Skeletal muscle cell (primary cell): ENCODE results near the genes CHRNE, RNF167, ZFP3 and ZNF594.

DNA sequence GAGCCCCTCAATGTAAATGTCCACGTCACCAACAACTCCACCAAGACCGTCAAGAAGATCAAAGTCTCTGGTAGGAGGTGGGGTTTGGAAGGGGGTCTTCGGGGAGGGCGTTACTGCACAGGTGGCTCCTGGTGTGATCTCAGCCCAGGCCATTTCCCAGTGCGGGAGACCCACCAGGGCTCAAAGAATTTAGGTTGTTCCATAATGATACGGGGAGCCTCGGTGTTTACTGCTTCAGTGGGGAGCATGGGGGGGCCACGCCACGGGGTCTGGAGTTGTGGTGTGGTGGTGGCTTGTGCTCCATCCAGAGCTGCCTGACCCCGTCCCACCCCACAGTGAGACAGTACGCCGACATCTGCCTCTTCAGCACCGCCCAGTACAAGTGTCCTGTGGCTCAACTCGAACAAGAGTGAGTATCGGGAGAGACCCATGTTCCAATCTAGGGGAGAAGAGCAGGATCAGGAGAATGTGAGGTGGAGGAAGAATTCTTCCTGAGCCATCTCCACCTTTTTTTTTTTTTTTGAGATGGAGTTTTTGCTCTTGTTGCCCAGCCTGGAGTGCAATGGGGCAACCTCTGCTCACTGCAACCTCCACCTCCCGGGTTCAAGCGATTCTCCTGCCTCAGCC, 8.0 kb downstream of the ARRB2 start:
- RRBS: no CpG with 5 or more reads among the region's 17 CpGs

- RRBS: 39% methylated on average over 2 of the region's 16 CpGs
These were observed 2.8 kb upstream of the CXCL16 start for GRCh38 chr17:4742264-4743093.

DNA sequence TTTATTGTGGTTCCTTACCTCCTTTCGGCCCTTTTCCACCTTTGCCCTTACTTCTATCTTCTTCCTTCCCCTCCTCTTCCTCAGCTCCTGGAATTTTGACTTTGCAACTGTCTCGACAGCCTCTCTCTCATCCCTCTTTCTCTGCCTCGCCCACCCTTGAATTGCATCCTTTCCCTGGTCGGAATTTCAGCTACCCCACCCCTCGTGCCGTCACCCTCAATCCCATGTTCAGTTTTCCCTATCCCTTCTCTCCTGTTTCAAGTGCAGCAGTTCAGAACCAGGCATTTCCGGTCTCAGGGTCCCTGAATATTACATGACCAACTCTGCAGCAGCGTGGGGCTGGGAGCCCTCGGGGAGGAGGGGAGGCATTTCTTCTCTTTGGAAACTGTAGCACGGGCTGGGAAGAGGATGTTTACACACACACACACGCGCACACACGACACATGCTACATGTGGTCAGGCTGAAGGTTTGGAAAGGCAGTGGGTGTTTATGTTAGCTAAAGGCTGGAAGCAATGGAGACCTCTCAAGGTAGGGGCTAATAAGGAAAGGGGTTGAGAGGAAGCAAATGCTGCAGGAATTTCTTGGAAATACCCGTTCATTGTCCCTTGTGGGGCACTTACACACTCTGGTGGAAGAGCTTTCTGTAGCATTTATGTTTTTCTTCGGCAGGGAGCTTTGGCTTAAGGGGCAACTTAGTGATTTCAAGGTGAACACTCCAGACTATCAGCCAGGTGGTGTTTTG, 1.0 kb downstream of the MINK1 start:
- RRBS: no CpG with 5 or more reads among the region's 15 CpGs

- RRBS: no CpG with 5 or more reads among the region's 6 CpGs
These were observed 1.0 kb upstream of the C17orf107 start for GRCh38 chr17:4898304-4898716.

DNA sequence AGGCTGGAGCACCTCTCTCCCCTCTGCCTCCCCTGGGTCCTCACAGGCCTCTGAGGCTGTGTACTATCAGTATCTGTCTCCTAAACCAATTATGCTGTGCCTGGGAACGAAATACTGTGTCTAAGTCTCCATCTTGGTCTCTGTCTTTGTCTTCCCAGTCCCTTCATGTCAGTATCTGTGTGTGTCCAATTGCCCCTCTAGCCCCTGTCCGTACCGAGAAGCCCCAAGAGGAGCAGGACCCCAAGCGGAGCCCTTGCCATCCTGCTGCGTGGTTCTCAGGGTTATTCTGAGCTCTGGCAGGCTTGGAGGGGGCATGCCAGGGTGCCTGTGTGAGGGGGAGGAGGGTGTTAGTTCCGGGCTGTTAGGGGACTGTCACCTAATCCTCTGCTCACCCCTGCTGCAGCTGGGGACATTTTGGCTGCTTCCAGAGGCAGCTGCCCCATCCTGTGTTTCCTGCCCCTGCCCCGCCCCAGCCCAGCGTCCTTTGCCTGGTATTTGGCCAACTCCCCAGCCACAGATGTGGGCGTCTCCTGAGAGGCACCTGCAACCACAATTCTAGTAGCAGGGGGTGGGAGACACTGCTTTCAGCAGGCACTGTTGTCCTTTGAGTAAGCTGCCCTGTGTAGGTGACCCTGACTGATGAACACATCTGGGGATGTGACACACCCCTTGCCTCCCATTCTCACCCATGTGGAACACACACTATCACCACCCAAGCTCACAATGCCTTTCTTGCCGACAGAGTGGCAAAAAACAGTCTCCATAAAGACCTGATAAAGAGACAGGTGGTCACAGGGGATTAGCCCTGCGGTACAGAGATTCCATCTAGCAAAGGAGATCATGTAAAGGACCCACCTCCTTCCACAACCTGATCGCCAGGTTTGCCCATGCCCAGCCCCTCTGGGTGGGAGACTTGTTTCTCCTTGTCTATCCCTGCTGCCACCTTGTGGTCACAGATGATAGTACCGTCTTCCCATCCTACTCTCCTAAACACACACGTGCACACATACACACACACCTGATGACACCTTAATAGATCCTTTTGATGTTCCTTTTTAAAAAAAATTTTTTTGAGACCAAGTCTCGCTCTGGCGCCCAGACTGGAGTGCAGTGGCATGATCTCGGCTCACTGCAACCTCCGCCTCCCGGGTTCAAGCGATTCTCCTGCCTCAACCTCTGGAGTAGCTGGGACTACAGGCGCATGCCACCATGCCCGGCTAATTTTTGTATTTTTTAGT, at the start of gene CHRNE:
Gene CHRNE, minus strand, starts transcription at position 295 of the 1,238 bp plus-strand sequence.
- RRBS: no CpG with 5 or more reads among the region's 22 CpGs

- RRBS: under 1% methylated on average over 20 of the region's 83 CpGs
These were observed at the start of gene RNF167 for GRCh38 chr17:4939767-4940847. TSS of gene RNF167 (plus strand) at chr17:4940268.

DNA sequence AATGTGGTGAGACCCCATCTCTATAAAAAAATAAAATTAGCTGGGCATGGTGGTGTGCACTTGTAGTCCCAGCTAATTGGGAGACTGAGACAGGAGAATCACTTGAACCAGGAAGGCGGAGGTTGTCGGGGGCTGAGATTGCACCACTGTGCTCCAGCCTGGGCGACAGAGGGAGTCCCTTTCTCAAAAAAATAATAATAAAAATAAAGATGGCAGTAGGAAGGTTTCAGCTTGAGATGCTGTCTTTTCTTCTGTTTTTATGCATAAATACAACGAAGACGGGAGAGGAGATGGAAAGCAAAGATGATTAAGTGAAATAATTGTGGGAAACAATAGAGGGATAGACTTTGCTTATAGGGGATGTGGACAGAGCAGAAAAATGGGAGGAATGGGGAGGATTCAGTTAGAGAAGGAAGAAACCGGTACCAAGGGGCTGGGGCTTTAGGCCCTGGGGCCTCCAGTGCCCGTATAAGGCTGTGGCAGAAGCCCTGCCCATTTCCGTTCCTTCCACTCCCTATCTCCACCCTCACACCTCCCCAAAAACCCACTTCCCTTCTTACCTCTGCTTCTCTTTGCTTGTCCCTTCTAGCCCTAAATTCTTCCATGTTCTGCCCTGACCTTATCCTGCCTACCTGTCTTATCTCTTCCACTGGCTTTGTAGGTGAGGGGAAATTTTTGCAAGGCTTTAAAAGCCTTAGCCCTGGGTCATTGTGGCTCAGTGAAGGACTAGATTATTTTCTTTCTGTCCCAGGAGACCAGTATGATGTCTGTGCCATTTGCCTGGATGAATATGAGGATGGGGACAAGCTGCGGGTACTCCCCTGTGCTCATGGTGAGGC, 4.0 kb downstream of the RNF167 start:
- RRBS: no CpG with 5 or more reads among the region's 9 CpGs

GRCh38 chr17:4944646-4945622, 3.4 kb downstream of the PFN1 start:
- RRBS: no CpG with 5 or more reads among the region's 9 CpGs

- RRBS: no CpG with 5 or more reads among the region's 9 CpGs
These were observed 6.4 kb upstream of the SPAG7 start for GRCh38 chr17:4973811-4974588.

DNA sequence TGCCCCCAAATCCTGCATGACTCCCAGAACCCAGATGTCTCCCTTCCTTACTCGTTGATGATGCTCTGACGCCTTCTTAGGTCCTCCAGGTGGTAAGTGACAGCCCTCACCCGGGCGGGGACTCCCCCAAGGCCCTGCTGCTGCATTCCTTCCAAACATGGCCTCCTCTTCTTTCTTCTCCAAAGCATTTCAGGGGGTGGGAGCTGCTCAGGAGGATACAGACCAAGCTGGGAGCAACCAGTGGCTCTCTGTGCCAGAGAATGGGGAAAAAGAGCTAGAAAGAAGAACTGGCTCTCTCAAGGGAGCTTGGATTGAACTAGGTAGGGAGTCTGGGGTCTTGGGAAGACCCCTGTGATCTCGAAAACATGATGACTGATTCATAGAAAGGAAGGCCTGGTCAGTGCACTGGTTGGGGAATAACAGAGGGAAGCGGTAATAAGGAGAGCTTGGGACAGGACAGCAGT, 1.9 kb upstream of the CAMTA2 start:
- RRBS: no CpG with 5 or more reads among the region's 6 CpGs

DNA sequence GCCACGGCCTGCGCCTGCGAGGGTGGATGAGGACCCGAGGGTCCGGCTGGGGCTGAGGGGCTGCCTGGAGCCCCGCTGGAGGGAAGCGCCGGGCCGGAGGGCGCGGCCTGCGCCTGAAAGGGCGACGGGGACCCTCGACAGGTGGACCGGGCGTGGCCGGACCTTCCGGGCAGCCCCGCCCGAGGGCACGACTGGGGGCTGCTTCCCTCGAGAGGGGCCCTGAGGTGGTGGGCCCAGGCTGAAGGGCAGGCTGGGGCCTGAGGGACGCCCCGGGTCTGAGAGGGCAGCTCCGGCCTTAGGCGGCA, 300 bp downstream of the INCA1 start:
- RRBS: 14% methylated on average over 12 of the region's 27 CpGs

DNA sequence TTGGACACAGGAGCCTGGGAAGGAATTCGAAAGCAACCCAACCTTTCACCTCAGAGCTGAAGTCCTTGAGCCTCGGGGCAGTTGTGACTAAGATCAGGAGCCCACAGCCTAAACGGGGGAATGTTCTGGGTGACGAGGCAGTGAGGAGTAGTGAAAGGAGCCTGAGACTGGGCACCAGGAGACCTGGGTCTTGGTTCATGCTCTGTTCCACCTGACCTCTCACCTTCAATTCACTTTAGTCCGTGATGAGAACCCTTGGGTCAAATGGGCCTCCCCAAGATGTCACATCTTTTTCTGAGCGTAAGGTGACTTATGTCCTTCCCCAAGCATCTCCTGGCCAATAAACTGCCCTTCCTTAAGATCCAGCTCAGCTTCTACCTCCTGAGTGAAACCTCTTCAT, 9.6 kb upstream of the SLC52A1 start:
- RRBS: no CpG with 5 or more reads among the region's 6 CpGs

DNA sequence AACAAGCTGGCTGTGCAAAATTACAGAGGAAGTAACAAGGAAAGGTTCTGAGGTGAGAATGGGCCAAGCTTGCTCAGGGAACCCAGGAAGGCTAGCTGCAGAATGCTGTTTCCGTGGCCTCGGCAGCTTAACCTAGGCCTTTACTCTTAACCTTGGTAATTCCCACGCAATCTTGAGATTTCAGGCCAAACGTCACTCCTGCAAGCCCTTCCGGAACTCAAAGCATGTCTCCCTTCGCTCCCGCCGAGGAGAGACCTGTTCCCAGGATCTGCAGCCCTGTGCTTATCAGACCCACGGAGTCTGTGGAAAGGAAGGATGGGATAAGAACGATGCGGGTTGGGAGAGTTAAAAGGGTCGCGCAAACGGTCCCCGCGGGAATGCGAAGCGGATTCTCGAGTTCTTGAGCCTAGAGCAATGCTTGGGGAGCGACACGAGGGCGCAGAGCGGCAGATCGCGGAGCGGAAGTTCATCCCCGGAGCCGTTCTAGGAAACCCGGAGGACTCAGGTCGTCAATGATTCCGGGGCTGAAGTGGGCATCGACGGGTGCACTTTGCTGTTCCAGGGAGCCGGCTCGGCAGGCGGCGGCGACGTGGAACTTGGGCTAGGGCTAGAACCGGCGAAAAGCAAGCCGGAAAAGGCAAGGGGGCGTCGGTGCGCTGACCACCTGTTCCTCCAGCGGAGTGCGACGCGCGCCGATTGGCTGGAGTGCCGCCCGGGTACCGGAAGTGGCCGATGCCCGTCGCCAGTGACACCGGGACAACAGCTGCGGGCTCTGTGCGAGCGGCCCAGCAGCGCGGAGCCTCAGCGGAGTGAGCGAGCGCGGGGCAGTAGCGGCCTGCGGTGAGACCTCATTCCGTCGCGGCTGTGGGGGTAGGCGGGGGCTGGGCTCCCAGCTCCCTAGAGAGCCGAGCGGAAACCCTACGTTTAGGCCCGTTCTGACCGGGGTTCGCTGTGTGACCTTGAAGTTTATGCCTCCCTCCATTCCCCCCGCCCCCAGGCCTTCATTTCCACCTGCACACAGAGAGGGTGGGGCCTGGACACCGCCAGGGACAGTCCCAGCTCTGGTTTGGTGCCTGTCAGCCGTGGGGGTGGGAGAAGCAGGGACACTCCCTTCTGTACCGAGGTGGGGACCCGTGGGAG, at the start of gene ZFP3:
Gene ZFP3, plus strand, starts transcription at position 732 of the 1,140 bp plus-strand sequence.
- RRBS: 2% methylated on average over 21 of the region's 84 CpGs

GRCh38 chr17:5122551-5123435, 7.0 kb downstream of the USP6 start:
- RRBS: 6% methylated on average over 21 of the region's 90 CpGs

DNA sequence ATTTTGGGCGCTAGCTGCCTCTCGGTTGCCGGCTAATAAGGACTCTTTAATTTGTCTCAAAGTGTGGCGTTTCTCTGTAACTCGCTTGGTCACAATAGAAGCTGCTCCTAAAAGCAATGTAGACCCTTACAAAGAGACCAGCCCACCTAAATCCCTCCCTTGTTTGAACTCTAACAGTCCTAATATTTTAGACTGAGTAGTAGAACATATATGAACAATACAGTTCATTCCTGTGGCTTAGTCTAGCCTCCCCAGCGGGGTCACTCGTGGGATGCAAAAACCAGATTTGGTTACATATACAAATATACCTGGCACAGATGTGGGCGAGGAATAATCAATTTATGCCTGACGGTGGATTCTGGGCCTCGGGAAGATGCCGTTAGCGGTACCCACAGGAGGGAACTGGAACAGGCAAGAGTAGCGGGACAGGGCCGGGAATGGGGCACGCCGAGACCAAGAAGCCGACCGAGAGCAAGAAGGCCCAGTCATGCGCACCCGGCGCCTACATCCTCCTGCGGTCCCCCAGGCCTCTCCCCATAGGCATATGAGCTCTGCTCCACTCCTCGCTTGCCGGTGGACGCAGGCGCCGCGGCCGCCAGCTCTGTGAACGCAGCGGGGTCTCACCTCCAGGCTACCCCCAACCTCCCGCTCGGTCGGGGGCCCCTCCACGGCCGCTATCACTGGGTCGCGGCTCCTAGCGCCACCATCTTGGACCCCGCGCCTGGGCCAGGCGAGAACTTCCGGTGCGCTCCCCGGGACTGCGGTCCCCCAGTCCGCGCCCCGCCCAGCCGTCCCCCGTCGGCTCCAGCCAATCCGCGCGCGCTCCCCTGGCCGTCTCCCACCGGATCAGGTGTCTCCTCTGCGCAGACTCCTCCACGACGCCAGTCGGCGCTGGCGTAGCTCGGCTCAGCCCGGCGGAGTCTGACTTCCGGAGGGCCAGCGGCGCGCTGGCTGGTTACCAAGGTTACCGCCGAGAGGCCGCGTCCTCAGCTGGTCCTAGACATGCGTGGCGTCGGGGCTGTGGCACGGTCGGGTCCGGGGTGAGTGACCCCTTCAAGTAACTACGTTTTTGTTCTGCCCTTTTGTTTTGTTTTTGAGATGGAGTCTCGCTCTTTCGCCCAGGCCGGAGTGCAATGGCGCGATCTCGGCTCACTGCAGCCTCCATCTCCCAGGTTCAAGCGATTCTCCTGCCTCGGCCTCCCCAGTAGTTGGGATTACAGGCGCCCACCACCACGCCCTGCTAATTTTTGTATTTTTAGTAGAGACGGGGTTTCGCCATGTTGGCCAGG, at the start of gene ZNF594:
Gene ZNF594, minus strand, starts transcription at position 745 of the 1,289 bp plus-strand sequence.
- RRBS: 1% methylated on average over 27 of the region's 94 CpGs

GRCh38 chr17:5221052-5221788, 13.4 kb downstream of the SCIMP start:
- RRBS: no CpG with 5 or more reads among the region's 8 CpGs

DNA sequence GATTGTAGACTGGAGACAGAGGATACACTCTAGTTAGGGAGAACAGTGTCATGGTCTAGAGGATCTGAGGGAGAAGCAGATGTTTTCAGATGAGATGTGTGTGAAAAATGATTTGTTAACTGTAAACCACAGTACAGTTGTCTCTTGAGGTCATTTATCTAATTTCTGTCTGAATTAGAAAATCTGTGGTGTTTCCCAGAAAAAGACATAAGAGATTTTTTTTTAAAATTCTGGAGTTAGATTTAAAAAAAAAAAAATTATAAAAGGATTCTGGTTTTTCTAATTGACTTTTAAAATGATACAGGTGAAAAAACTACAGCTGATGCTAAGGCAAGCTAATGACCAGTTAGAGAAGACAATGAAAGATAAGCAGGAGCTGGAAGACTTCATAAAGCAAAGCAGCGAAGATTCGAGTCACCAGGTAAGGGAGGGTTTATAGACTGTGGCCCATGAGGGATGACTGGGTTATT, 54.6 kb downstream of the NUP88 start:
- RRBS: no CpG with 5 or more reads among the region's 2 CpGs

- RRBS: no CpG with 5 or more reads among the region's 1 CpG
These were observed 5.3 kb downstream of the C1QBP start for GRCh38 chr17:5433660-5434029.

DNA sequence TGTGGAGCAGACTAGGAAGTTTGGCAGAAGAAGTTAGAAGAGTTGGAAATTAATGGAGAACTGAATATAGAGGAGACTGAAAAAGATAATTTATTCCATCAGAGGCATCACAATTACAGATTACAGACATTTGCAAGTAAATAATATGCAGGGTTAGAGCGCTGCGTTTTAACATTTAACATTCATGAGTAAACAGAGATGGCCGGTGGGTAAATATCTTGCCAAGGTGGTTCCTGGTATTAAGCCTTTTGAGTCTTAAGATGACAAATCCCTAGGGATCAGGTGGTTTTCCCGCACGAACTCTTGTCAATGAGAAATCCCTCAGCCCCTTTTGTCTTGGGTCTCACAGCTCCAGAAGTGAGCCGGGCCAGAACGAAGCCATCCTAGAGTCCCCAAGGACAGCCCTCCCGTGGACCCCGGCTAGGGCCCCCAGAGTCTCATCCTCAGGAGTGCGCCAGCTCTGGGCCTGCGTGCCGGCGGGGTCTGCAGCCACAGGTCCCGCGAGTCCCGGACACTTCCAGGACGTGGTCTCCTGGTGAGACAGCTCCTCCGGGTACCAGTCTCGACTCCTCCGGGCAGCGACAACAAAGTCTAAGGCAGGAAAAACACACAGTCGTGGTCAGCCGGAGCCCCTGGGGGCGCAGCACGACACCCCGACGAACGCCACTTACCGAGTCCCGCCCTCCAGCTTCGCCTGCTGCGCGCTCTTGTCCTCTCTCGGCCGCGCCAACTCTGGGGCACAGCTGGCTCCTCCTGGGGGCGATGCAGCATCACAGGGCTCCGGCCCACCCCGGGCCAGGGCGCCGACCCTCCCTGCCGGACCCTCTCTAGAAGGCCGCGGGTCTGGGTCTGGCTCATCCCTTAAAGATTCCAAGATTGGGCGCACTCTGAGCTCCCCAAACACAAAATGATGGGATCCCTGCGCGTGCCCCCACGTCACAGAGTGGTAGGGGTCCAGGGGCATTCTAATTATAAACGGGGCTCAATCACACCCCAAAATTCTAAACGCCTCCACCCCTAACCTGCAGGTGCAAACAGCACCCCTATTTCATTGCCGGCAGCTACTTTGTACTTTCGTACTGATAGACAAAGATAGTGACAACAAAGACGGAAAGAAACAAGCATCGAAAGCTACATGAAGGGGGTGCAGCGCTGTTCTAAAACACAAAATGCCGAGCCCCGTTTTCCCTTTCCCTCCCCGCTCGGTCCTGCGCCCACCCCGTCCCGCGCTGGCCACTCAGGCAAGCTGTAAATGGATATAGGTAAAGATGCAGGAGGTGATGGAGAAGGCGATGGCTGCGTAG, 994 bp downstream of the ENSG00000286190 start:
- RRBS: 7% methylated on average over 11 of the region's 65 CpGs

DNA sequence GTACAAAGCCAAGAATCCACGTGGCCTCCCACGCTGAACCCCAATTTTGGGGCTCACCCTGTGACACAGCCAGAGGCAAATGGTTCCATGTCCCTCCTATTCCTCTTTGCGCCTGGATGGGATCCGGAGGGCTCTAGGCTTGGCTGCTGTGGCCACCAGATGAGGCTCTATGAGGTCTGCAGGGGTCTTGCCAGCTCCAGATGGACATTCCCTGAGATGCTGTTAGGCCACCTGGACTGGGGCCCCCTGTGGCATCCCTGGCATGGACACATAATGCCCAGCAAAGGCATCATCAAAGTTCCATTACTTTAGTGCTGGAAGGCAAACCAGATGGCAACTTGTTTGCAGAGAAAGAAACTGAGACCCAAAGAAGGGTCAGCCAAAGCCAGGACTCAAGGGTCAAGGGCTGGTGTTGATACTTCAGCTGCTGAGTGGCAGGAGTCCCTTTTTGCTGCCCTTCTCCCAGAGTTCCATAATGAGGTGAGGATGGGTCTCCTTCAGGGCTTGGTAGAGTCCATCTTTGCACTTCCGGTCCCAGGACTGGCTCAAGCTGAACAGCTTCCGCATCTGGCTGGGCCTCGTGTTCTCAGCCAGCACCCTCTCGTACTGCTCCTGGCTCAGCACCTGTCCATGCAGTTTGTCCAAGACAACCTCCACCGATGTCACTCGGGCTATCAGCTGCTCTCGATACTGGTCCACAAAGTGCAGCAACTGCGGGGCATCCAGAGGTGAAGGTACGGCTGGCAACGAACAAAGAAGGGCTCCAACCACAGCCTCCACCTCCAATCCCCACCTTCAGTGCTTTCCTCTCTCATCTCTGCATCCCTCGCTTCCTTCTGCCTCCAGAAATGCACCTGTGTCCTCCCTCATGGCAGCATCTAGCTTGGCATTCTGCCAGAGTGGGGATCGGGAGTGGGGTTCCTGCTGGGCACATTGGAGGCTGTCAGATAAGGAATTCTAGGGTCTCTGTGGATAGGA, 13.8 kb upstream of the ENSG00000286190 start:
- RRBS: no CpG with 5 or more reads among the region's 16 CpGs